Testis (tissue), 5 donors: ENCODE results near the gene CDK20.

- PRO-cap, 3 experiments = peak in 3 of 3 experiments; most common plus-strand start chr9:87498692 (in 2); most common minus-strand start chr9:87498629 (in 3)
- RAMPAGE, long total RNA, 2 experiments = start-site peak on the plus strand in 2 of 2 experiments, at chr9:87498240-87498767 at its widest, 29 to 43 reads per replicate
- RRBS = 2% methylated on average over 33 of the region's 85 CpGs
Measured at GRCh38 chr9:87498192-87499191, 825 bp downstream of the DAPK1 start.

GRCh38 chr9:87500326-87501183 is 2.9 kb downstream of the DAPK1 start:
- PRO-cap, 3 experiments = no peak in any of the 3 experiments
- RAMPAGE, long total RNA, 2 experiments = no peak in any of the 2 experiments
- RRBS = no CpG with 5 or more reads among the region's 6 CpGs

- PRO-cap, 3 experiments = no peak in any of the 3 experiments
- RAMPAGE, long total RNA, 2 experiments = no peak in any of the 2 experiments
- RRBS = no CpG with 5 or more reads among the region's 3 CpGs
Measured at GRCh38 chr9:87513893-87514517, 16.3 kb downstream of the DAPK1 start.

DNA sequence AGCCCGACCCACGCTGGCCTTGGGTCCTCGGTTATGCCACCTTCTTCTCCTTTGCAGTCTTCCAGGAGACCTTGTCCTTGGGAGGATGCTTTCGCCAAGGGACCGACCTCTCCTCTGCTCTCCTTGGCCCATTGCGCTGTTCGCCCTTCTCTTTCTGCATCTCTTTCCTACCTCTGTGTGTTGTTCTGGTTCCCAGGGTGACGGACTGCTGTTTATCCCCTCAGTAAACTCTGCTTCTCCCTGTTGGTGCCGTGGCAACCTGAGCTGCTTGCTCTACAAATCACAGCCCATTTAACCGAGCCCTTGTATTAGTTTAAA is 97.9 kb downstream of the DAPK1 start:
- PRO-cap, 3 experiments = no peak in any of the 3 experiments
- RAMPAGE, long total RNA, 2 experiments = no peak in any of the 2 experiments
- RRBS = no CpG with 5 or more reads among the region's 10 CpGs

GRCh38 chr9:87634821-87635603 is 90.9 kb upstream of the CTSL start:
- PRO-cap, 3 experiments = no peak in any of the 3 experiments
- RAMPAGE, long total RNA, 2 experiments = no peak in any of the 2 experiments
- RRBS = no CpG with 5 or more reads among the region's 15 CpGs

DNA sequence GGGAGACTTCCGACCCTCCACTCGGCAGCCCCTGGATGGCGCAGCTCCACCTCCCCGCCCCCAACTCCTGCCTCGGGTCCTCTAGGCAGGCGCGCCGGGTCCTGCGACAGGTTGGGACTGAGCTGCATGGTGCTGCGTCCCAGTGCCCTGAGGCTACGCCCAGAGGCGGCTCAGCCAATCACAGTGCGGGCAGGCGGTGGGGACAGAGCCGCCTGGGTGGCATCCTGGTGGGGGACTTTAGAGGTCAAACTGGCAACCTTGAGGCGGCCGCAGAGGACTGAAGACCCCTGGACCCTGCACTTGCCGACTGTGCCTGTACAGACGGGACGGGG is 45.3 kb downstream of the CTSL start:
- PRO-cap, 3 experiments = no peak in any of the 3 experiments
- RAMPAGE, long total RNA, 2 experiments = no peak in any of the 2 experiments
- RRBS = no CpG with 5 or more reads among the region's 20 CpGs

- PRO-cap, 3 experiments = peak in 1 of 3 experiments; most common minus-strand start chr9:87886531 (in 1)
- RAMPAGE, long total RNA, 2 experiments = no peak in any of the 2 experiments
- RRBS = 96% methylated on average over 2 of the region's 6 CpGs
Measured at GRCh38 chr9:87886335-87886660, 3.6 kb downstream of the SPATA31E1 start.

DNA sequence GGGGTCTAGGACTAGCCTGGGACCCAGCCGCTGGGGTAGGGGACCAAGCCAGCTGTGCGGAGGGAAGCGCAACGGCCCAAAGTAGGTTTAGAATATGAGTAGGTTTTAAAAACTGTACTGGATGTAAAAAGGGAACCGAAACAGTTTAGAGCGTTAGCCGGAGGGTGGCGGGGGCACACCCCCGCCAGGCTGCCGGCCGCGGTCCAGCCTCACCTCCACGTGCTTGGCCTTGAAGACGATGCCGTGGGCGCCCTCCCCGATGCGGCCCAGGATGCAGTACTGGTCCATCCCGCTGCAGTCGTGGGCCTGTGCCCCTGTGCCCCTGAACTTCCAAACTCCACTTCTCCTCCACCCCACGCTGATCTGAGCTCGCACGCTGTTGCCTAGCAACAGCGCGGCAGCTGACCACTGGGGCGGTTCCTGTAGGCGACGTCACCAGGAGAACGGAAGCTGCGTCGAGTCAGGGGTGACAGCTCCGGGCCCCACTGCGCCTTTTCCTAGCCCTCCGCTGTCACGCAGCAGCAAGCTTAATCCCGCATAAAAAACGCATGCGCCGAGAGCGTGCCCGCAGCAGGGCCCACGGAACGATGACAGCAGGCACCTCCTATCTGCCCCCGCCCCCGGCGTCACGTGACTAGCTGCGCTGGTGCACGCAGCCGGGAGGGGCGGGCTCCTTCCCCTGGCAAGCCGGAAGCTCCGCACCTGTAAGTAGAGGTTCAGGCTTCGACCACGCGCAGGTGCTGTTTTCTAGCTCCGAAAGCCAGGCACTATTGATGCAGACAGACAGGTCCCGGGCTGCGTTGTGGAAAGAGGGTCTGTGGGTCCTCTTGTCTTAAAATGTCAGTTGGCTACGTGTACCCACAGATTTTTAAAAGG is at the start of gene CDK20:
TSS of gene CDK20 (minus strand) at position 375 of the 876 bp plus-strand sequence.
- PRO-cap, 3 experiments = peak in 3 of 3 experiments; most common plus-strand start position 707 of the sequence (in 2); most common minus-strand start position 499 of the sequence (in 3)
- RAMPAGE, long total RNA, 2 experiments = start-site peak on the minus strand in 2 of 2 experiments, centred at positions 371 to 539 of the sequence, 16 to 75 reads per replicate
- RRBS = under 1% methylated on average over 8 of the region's 60 CpGs

DNA sequence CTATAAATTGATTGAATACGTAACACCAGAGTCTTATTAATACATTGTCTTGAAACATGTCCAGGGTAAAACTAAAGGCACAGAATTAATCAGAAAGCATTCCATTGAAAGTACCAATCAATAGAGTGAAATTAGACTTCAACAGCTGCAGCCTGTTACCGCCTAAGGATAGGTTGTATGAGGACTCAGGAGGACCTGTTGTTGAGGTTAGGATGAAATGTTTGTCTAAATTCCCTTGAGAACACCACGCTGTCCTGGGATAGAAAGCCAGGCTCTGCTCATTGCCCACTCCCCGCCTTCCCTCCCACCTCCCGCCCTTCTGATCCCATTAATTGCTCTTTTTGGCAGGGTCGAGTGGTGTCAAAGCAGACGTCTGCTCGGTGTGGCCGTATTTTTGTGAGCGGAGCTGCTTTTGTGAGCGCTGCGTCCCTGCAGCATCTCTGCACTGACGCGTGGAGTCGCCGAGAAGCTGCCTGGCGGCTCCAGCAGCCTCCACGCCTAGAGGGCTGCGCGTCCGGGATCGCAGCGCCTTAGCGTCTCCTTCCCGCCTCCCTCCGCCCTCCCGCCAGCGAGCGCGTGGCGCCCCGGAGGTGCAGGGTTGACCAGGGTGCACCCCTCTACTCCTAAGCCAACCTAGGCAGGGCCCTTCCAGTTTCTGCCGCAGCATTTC is 62.3 kb downstream of the SPATA31C2 start:
- PRO-cap, 3 experiments = peak in 3 of 3 experiments; most common plus-strand start position 501 of the sequence (in 3); most common minus-strand start position 388 of the sequence (in 1)
- RAMPAGE, long total RNA, 2 experiments = no peak in any of the 2 experiments
- RRBS = 1% methylated on average over 12 of the region's 33 CpGs

GRCh38 chr9:88076504-88077278 is 61.6 kb downstream of the SPATA31C2 start:
- PRO-cap, 3 experiments = peak in 3 of 3 experiments; most common plus-strand start chr9:88076922 (in 1); most common minus-strand start chr9:88076991 (in 3)
- RAMPAGE, long total RNA, 2 experiments = start-site peak on the minus strand in 1 of 2 experiments, at chr9:88076945-88077249 at its widest, 11 to 46 reads per replicate
- RRBS = 2% methylated on average over 21 of the region's 50 CpGs

DNA sequence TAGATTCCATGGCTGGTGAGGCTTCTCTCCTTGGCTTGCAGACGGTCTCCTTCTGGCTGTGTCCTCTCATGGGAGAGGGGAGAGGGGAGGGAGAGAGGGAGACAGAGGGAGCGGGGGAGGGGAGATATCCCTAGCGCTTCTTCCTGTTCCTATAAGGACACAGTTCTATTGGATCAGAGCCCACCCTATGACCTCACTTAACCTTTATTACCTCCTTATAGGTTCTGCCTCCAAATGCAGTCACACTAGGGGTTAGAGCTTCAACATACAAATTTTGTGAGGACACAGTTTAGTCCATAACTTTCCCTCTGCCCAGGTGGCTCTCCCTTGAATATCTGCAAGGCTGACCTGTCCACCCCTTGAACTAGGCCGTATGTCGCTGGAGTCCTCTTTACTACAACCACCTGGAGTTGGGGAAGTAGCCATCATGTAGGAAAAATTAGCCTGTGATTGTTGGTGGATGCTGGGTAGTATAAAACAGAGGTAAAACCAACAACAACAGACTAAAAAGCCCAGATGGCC is 60.5 kb downstream of the SPATA31C2 start:
- PRO-cap, 3 experiments = peak in 1 of 3 experiments; most common plus-strand start position 233 of the sequence (in 1); most common minus-strand start position 145 of the sequence (in 1)
- RAMPAGE, long total RNA, 2 experiments = start-site peak on the plus strand in 1 of 2 experiments, centred at position 251 of the sequence, 7 reads per replicate; start-site peak on the minus strand in 2 of 2 experiments, centred at positions 105 to 110 of the sequence, 45 to 85 reads per replicate
- RRBS = no CpG with 5 or more reads among the region's 5 CpGs

DNA sequence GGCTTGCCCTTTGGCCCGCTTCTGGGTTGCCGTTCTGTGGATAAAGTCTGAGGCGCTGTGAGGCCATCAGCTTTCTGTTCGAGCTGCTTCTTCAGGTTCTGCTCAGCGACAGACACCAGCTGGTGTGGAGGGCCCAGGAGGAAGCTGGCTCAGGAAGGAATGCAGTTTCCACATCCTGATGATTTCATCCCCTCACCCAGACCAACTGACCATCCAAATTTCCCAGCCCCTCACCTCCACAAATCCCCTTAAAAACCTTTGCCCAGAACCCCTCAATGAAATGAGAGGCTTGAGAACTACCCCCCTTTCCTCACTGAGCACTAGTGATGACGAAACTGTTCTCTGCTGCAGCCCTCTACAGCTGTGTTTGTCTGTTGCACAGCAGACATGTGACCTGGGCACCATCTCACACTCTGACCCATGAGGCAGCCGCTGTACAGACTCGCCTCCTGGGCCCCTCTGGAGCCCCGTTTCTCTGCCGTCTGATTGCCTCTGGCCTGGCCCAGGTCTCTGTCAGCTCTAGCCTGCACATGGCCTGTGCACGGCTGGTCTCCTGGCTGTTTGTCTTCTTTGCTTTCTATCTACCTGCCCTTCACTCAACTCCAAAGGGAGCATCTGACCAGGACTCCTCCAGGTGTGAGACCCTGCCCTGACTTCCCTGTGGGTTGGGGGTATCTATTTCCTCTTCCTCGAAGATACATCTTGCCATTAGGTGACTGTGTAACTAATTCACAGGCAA is 45.3 kb downstream of the SPATA31C2 start:
- PRO-cap, 3 experiments = no peak in any of the 3 experiments
- RAMPAGE, long total RNA, 2 experiments = no peak in any of the 2 experiments
- RRBS = no CpG with 5 or more reads among the region's 12 CpGs

DNA sequence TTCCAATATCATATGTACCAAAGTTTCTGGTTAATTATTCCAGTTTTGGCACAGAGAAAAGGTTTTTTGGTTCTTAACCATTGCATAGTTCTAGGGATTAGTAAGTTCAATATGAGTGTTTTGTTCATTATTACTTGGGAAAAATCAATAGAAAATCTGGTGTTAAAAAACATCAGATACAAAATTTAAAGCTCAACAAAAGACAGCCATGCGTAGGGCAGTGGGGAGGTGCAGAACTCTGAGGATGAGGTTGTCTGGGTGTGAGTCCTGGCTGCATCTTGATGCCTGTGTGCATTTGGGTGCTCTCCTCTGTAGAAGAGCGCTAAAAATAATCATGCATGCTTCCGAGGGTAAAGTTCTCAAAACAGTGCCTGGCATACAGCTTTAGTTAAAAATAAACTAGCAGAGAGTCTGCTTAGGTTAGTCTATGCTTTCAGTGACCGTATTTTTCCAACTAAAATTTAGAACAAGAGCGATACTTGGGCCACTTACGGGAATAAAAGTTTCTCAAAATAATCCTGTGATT is 55.4 kb upstream of the SPATA31C2 start:
- PRO-cap, 3 experiments = no peak in any of the 3 experiments
- RAMPAGE, long total RNA, 2 experiments = no peak in any of the 2 experiments
- RRBS = no CpG with 5 or more reads among the region's 6 CpGs

DNA sequence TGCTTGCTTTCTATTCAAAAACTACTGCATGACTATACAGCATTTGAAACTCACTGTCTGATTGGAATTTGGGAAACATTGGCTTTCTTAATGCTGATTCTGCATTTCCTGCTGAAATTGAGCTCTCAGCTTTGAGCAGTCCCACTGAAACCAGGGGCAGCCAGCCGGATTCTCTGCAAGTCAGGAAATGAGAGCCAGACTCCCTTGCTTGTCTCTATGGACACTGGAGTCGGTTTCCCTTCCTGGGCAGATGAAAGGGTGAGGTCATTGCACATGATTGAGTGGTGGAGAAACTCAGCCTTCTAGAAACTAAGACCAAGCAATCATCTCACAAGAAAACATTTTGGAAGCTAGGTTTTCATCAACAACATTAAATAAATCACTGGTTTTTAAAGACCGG is 119.8 kb upstream of the SPATA31C2 start:
- PRO-cap, 3 experiments = no peak in any of the 3 experiments
- RAMPAGE, long total RNA, 2 experiments = no peak in any of the 2 experiments
- RRBS = no CpG with 5 or more reads among the region's 3 CpGs

DNA sequence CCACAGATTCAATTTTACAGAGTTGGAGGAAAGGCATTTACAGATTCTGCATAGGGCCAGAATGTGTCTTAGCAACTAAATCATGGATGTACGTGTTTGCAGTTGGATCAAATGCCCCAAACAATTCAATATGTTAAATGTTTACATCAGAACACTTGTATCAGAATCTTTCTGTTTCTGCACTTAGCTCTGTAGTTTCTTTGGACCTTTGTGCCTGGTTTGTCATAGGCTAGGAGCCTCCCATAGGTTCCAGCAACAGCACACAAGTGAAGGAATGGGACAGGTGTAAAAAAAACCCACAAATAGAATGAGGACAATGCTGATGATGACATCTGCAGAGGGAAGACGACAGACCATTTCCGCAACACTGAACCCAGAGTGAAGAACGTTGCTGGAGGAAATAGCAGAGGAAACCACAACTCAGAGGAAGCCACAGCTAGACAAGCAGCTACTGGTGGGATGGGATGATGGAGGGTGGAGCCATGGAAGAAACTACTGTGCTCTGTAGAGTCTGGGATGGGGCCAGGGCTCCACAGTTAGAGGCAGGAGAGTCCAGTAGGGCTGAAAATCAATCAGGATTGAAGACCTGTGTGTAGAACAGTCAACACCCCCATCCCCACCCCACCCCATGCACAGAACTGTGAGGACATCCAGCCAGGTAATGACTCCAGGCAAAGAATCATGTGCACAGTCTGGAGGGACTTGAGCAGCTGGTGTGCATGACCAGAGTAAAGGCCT is 65.4 kb upstream of the SPIN1 start:
- PRO-cap, 3 experiments = no peak in any of the 3 experiments
- RAMPAGE, long total RNA, 2 experiments = no peak in any of the 2 experiments
- RRBS = no CpG with 5 or more reads among the region's 4 CpGs

DNA sequence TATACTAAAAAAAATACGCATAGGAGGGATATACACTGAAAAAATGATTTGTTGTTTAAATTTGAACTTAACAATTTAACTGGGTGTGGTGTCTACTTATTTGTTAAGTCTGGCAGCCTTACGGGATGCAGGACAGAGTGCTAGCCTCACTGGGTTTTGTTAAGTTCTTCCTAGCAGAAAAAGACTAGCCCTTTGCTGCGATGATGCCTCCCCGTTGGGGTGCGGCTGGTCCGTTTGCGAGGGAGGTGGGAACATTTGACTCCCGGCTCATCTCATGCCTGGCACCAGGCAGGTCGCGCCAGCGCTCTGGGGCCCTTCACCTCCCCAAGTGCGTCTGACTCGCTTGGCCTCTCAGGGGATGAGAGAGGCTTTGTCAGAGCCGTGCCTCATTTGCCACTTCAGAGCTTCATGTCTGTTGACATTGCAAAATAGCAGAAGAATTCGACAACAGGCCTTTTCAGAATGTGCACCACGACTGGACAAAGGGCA is 171.0 kb downstream of the NXNL2 start:
- PRO-cap, 3 experiments = no peak in any of the 3 experiments
- RAMPAGE, long total RNA, 2 experiments = no peak in any of the 2 experiments
- RRBS = no CpG with 5 or more reads among the region's 16 CpGs

DNA sequence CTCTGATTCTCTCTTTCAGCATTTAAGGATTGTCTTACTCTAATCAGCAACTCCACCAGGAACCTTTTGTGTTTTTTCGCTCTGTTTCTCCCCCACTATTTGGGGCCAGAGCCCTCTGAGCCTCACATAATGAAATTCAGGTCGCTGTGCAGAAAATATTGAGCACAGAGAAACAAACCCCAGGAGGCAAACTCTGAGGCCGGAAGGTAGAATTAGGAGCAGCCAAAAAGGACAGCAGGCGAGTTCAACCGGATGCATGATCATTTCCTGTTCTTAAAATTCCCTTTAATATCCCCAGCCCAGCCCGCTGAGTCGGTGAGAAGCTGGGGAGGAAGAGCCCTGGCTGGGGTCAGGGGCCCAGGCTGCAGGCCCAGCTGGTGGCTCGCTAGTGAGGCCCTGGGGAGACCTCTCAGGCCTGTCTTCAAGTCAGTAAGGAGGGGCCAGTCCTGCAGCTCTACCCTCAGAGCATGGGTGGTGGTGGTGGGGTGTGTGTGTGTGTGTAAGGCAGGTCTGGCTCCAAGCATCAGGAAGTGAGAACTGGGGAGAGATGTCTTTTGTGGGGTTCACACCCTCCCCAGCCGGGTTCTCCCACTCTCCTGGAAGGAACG is 213.4 kb upstream of the S1PR3 start:
- PRO-cap, 3 experiments = peak in 2 of 3 experiments; most common plus-strand start position 318 of the sequence (in 2)
- RAMPAGE, long total RNA, 2 experiments = no peak in any of the 2 experiments
- RRBS = no CpG with 5 or more reads among the region's 10 CpGs

GRCh38 chr9:88993623-88993989 is 2.3 kb downstream of the S1PR3 start:
- PRO-cap, 3 experiments = no peak in any of the 3 experiments
- RAMPAGE, long total RNA, 2 experiments = no peak in any of the 2 experiments
- RRBS = no CpG with 5 or more reads among the region's 8 CpGs

- PRO-cap, 3 experiments = no peak in any of the 3 experiments
- RAMPAGE, long total RNA, 2 experiments = no peak in any of the 2 experiments
- RRBS = no CpG with 5 or more reads among the region's 9 CpGs
Measured at GRCh38 chr9:89178916-89179558, 419 bp upstream of the SHC3 start.

DNA sequence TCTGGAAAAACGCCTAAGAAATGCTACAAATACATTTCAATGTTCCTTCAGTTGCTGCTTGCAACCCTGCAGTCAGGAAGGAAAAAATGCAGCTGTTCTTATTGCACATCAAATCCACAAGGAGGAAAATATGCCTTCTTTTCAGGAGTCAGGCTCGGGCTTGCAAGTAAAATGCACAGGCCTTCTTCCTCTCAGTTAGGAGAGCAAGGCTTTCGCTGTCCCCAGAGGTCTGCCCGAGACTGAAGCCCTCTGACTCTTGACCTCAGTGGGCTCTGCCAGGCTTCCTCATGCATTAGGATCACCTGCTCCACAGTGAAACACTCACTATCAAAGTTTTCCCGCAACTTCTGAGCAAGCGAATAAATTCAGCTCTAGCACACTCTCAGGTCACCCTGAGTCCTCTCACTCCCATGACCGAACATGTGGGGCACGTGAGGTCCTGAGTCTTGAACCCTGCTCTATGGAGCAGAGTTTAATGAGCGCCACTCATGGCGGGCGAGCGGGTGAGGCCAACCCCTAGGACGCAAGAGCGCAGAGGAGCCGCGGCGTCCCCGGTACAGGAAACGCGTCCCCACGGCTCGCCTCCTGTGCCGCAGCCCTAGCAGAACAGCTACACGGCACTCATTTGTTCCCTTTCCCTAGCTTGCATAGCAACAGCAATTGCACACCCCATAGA is 1.1 kb upstream of the SHC3 start:
- PRO-cap, 3 experiments = no peak in any of the 3 experiments
- RAMPAGE, long total RNA, 2 experiments = no peak in any of the 2 experiments
- RRBS = no CpG with 5 or more reads among the region's 24 CpGs